Tibial artery (tissue), 1 donor: ENCODE data around the genes FOXC2 and MAP1LC3B.

DNA sequence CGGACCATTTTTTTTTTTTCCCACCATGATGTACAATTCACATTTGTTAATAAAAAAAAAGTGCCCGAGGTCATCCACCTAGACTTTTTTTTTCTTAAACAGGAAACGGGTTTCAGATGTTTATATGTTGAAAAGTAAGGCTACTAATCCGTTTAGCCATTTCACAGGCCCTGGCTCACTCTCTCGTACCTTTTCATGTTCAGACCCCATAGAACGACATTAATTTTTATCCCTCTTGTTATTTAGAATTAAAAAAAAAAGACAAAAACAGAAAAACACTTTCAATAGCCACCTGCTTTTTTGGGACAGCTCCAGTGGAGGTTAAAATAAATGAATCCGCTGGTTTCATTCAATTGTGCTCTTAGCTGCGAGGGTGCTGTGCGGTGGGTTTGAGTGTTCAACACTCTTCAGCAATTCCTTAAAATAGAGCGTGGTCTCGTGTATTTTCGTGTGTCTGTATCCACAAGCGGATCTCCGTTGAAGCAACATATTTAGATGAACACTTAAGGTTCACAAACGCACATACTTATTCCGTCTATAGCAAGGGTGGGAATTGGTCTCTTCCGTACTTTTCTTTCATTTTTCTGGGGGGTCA is 297.6 kb downstream of the IRF8 start:
- PRO-cap = no peak

DNA sequence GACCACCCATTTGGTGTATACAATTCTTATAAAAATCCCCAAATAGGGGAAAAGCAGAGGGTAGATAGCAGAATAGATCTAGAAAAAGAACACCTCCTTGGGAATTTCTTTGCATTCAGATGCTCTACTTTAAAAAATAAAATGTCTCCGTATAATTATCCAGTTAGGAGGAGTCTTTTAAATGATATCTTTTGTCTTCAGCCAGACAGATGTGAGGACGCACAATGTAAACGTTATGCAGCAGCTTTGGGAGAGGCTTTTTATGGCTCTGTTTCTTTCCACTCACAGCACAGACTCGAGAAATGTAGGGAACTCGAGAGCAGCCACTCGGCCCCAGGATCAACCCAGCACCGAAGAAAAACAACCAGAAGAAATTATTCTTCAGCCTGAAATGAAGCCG is 300.3 kb downstream of the IRF8 start:
- PRO-cap = no peak

DNA sequence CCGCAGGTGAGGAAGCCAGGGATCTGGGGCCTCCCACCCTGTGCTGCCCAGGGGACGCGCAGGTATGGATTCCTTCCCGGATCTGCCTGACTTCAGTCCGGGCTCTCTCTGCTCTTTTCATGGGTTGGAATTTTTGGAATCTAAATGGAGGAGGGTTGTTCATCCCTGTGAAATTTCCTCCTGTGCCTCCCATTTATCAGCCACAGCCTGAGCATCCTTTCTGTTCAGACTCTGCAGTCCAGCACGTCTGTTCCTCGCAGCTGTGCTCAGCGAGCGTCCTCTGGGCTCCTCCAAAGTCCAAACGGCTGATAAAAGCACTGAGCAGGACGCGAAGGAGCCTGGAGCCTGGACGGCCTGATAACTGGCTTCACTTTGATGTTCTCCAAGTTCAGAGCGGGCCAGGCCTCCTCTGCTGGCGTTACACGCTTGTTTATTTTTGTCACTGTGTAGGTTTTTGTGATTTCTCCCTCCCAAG is 290.7 kb upstream of the FOXF1 start:
- PRO-cap = no peak

DNA sequence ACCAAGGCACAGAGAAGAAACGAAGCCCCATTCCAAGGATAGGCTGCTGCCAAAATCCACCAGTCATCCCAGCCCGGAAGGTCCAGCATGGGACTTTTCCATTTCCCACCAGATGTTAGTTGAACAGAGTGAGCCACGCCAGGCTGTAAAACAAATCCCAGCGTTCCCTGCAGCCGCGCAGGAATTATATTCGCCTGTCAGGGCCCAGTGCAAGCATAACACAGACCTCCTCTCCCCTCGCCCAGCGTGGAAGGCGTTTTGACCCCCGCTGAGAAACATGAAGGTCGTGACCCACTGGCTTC is 212.2 kb upstream of the FOXF1 start:
- PRO-cap = no peak

DNA sequence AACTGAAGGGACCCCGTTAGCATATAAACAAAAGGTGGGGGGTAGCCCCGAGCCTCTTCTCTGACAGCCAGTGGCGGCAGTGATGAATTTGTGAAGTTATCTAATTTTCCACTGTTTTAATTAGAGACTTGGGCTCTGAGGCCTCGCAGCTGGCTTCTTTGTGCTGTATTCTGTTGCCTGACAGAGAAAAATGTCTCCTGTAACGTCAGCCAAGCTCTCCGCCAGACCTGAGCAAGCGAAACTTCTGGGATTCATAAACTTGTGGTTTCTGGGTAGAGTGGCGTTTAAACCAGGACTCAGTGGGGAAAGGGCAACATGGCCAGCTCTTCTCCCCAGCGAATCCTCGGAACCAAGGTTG is 113.9 kb upstream of the FOXF1 start:
- PRO-cap = no peak

DNA sequence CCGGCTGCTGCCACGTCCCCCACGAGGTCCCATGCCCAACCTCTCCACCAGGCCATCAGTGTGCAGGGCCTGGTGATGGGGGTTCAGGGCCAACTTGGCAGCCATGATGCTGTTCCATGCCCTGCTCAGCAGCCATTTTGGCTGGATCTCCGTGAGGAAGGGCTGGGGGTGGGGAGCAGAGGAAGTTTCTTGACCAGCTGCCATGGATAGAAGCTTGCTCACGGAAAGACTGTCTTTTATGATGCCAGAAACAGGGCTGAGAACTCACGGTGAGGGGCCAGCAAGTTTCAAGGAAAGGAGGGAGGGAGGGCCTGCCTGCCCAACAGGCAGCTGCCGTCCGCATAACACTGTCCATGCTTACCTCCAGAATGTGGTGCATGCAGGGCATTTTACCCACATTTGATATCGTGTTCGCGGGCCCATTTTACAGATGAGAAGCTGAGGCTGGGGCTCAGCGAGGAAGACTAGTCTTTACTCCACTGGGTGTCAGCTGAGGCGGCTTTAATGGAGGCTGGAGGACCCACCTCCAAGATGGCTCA is 47.6 kb upstream of the FOXF1 start:
- PRO-cap = no peak

DNA sequence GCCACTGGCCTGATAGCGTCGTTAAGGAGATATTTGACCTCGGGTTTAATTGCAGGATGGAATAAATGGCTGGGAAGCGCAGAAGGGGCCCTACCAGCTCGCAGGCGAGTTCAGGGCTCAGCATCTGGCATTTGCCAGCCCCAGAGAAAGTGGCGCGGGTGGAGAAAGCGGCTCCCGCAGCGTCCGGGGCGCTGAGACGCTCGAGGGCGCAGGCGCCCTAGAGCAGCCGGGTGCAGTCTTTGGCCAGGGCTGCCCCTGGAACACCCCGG is 15.9 kb upstream of the FOXF1 start:
- PRO-cap = no peak

- PRO-cap = no peak
These were observed 2.8 kb upstream of the FOXC2 start for GRCh38 chr16:86563742-86564305.

DNA sequence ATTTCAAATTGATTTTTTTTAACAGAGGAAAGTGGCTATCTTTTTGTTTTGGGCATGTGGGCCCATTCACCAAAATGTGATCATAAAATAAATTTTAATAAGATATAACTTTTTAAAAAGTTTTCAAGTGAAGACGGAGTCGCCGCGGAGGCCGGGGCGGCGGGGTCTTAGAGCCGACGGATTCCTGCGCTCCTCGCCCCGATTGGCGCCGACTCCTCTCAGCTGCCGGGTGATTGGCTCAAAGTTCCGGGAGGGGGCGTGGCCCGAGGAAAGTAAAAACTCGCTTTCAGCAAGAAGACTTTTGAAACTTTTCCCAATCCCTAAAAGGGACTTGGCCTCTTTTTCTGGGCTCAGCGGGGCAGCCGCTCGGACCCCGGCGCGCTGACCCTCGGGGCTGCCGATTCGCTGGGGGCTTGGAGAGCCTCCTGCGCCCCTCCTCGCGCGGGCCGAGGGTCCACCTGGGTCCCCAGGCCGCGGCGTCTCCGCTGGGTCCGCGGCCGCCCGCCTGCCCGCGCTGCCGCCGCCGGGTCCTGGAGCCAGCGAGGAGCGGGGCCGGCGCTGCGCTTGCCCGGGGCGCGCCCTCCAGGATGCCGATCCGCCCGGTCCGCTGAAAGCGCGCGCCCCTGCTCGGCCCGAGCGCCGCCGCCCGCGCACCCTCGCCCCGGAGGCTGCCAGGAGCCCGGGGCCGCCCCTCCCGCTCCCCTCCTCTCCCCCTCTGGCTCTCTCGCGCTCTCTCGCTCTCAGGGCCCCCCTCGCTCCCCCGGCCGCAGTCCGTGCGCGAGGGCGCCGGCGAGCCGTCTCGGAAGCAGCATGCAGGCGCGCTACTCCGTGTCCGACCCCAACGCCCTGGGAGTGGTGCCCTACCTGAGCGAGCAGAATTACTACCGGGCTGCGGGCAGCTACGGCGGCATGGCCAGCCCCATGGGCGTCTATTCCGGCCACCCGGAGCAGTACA is at the start of gene FOXC2:
FOXC2 (plus strand) TSS at position 304 of the 955 bp plus-strand sequence.
- PRO-cap = bidirectional peak, plus-strand start at position 353 of the sequence, minus-strand start at position 186 of the sequence; bidirectional peak, plus-strand start at position 769 of the sequence, minus-strand start at position 670 of the sequence

DNA sequence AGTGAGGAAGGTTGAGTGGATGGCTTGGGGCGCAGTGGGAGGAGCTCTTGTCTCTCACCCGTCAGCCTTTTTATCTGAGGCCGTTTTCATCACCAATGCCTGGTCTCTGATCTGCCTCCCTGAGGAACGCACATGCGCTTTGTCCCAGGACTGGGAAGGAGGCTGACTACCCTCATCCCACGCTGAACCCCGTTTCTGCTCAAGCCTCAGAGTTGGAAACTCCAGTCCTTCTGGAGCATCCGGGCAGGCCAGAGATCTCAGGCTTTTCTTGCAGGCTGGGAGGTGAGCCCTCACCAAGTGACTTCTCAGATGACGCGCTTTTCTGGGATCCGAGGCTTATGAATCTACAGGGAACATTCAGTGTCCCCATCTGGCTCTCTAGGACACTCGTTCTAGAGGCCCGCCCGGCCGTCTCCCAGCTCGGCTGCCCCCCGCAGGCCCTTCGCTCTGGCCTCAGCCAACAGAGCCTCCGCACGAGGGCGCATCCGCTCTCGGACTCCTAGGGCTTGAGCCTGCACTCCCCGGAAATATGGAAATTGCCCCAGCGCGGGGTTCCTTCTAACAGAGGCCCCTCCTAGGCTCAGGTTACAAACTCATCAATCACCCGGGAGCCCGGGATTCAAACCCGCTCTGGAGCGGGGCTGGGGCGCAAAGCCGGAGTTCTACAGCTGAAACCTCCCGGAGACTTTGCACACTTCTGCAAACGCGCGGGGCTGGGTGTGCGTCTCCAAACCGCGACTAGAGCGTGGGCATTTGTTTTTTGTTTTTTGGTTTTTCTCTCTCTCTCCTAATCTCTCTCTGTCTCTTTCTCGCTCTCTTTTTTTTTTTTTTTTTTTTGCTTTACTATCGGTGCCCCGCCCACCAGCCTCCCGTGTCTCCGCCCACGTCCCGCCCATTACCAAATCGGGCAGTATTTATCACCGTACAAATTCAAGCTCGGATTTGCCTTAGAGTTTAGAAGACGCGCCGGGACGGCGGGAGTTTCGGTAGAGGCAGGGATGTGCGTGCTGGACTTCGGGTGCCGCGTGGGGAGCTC is 2.6 kb upstream of the FOXL1 start:
- PRO-cap = unidirectional peak, plus-strand start at position 131 of the sequence; bidirectional peak, plus-strand start at position 367 of the sequence, minus-strand start at position 270 of the sequence; bidirectional peak, plus-strand start at position 622 of the sequence, minus-strand start at position 501 of the sequence; unidirectional peak, plus-strand start at position 957 of the sequence

DNA sequence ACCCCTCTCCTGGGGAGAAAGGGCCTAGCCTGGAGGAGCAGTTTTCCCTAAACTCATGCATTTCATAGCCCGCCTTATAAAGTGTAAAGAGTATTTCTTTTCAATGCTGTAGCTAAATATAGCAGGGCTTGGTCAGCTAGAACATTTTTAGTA is 7.8 kb downstream of the FOXL1 start:
- PRO-cap = bidirectional peak, plus-strand start outside the sequence, minus-strand start at position 66 of the sequence

DNA sequence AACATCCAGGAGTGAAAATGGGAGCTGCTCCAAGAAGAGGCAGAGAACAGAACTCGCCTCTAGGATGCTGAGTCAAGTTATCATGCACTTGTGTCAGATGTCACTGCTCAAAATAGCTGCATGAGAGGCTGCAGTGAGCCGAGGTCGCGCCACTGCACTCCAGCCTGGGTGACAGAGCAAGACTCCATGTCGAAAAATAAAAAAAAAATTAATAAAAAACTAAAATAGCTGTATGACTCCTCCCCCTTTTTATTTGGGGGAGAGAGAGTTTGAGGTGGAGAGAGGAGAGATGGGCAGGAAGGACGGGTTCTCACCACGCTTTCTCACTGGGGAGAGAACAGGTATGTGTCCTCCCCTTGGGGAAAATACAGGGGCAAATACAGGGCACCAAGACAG is 148.8 kb downstream of the FOXL1 start:
- PRO-cap = no peak

GRCh38 chr16:86929155-86929867 is 351.0 kb downstream of the FOXL1 start:
- PRO-cap = bidirectional peak, plus-strand start at chr16:86929468, minus-strand start at chr16:86929330

- PRO-cap = no peak
These were observed 356.3 kb downstream of the C16orf95 start for GRCh38 chr16:86960839-86961262.

DNA sequence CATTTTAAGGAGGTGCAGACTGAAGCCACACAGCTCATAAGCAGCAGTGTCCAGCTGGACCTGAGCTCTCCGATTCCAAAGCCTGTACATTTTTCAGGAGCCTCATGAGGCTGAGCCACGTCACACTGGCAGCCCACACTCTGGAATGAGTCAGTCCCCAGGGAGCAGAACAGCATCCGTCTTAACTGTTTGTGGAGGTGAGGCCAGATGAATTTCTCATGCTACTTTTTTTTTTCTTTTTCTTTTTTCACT is 116.1 kb downstream of the C16orf95 start:
- PRO-cap = unidirectional peak, minus-strand start at position 62 of the sequence

- PRO-cap = no peak
These were observed 76.4 kb downstream of the C16orf95 start for GRCh38 chr16:87240470-87241499.

- PRO-cap = no peak
These were observed 27.3 kb upstream of the C16orf95 start for GRCh38 chr16:87344331-87345027.

- PRO-cap = bidirectional peak, plus-strand start at chr16:87392336, minus-strand start at chr16:87392105
These were observed at the start of gene MAP1LC3B for GRCh38 chr16:87392215-87392583. Gene MAP1LC3B, plus strand, starts transcription at chr16:87392336.

GRCh38 chr16:87457678-87458480 is 34.9 kb downstream of the ZCCHC14 start:
- PRO-cap = no peak

- PRO-cap = no peak
These were observed 734 bp downstream of the ZCCHC14 start for GRCh38 chr16:87492062-87492517.